Right ventricle myocardium (tissue), 1 donor: Measurements from ENCODE around the gene CLDN20.

DNA sequence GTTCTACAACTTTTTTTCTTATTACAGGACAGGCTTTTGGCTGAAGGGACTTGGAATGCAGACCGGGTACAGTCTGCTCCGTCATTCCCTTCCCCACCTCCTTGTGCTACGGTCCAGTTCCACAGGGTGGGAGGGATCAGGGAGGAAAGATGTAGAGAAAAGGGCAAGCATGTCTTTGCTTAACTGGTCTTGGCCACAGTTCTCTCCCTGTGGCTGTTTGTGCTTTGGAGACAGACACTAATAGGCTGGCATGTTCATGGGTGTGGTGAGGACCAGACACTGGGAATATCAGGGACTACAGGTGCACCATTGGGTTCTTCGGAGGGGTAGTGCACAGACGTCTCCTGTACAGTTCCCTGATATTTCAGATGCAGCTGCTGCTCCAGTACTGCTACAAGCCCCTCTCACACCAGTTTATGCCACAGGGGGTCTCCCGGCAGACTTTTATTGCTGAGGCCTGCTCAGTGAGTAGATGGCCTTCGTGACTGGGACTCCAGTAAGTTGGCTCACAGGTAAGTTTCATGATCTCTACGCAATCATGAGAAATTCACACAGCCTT, 12.3 kb upstream of the RGS17 start:
- PRO-cap, 2 experiments: no peak in any of the 2 experiments

DNA sequence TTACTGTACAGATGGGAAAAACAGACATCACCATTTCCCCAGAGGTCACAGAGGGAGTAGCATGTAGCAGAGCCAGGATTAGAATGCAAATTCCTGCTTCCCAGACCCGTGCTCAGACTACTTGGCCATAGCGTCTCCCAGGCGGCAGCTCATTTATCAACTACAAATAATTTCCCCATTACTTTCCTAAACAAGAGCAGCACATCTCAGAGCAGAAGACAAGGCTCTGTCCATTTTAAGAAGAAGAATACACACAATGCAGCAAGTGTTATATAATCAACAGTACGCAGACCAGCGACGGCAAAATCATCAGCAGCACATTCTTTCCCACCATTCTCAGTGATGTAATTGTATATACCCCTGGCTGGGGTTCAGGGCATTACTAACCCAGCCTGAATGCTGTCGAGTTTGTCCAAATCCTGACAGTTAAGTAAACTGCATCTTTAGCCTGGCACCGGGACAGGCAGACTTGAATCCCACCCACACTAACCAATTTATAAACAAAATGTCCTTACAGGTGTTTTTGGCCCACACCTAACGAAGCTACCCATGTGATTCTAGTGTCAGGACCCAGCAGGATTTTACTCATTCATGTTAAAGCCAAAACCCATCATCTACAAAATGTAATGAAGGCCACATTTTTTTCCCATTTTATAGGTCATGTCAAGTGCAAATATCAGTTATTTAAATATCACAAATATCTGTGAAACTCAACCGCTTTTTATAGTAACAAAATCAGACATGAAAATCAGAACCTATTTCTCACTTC, 61.8 kb downstream of the CNKSR3 start:
- PRO-cap, 2 experiments: no peak in any of the 2 experiments

- PRO-cap, 2 experiments: no peak in any of the 2 experiments
These were observed 96.0 kb downstream of the TIAM2 start for GRCh38 chr6:155091174-155091480.

DNA sequence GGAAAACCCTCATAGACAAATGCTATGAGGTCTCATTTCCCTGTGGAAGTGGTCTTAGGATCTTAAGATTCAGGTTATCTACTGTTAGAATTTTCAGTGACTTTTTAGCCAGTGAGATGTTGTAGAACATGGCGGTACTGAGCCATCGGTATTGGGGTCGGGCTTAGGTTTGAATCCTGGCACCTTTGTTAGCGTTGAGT, 118.7 kb upstream of the CLDN20 start:
- PRO-cap, 2 experiments: no peak in any of the 2 experiments

GRCh38 chr6:155221144-155221529, 42.7 kb upstream of the CLDN20 start:
- PRO-cap, 2 experiments: no peak in any of the 2 experiments

DNA sequence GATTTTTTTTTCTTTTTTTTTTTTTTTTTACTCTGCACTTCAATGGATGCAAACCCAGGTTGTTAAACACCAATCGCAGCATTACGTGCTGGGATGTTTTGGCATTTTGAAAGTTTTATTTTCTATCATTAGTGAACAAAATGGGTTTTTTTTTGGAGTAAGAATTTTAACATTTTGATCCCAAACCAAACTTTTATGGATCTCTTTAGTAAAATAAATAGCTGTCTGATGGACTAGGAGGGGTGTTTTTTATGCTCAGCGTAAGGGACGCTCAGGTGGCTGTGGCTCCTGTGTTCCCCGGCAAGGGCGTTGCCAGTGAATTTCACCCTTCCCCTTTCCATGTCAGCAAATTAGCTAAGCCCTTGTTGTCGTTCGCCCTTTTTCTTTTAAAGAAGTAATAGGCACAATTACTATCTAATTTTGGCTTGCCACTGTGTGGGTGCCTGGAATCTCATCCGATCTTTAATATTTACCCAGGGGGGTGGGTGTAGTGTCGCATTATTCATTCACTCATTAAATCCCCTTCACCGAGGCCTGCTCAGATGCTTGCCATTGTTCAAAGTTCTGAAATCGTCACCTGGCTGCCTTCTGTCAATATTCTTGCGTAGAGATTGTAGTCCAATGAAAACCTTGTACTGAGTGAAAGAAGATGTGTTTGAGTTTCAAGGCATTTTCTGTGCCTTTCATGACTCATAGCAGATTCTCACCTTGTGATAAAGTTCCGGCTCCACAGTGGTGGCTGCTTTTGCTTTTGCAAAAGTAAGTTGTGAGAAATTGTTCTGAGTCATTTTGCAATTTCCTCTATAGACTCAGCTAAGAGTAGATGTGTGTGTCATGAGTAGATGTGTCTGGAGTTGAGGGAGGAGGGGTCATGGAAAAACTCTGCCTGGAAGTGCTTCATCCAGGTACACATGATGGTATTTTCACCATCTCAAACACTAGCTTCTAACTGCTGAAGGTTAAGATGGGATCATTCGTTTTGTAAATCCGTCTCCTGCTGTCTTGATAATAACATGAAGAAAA, 40.0 kb upstream of the CLDN20 start:
- PRO-cap, 2 experiments: no peak in any of the 2 experiments

- PRO-cap, 2 experiments: no peak in any of the 2 experiments
These were observed 16.1 kb upstream of the CLDN20 start for GRCh38 chr6:155247620-155248300.

DNA sequence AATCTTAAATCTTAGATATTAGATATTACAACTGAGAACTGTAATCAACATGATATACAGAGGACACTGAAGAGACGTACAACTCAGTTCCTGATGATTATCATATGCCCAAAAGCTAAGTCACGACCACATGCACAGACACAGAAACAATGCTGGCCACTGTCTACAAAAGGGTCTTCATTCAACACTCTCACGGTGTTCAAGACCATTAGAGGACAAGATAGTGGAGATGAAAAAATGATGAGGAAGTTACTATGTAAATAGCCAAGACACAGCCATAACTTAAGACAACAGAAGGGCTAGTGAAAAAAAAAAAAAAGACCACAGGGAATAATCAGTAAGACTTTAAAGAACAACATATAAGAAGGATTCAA, at the start of gene CLDN20:
TSS of gene CLDN20 (plus strand) at position 373 of the 374 bp plus-strand sequence.
- PRO-cap, 2 experiments: no peak in any of the 2 experiments

- PRO-cap, 2 experiments: no peak in any of the 2 experiments
These were observed 49.6 kb upstream of the TFB1M start for GRCh38 chr6:155363885-155364223.

DNA sequence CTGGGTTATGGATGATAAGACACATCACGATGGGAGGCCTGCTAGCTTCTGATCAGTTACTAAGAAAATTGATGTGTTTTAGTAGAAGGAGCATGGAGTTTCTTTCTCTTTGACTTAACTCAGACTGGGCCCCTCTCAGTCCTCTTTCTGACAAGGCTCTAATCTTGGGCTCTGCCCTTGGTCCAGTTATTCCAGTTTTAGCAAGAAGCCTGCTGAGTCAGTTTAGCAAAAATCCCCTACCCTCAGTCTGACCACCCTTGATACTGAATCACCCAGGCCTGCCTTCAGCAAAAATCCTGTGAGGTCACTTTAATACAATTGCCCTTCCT, 326.6 kb upstream of the NOX3 start:
- PRO-cap, 2 experiments: no peak in any of the 2 experiments

DNA sequence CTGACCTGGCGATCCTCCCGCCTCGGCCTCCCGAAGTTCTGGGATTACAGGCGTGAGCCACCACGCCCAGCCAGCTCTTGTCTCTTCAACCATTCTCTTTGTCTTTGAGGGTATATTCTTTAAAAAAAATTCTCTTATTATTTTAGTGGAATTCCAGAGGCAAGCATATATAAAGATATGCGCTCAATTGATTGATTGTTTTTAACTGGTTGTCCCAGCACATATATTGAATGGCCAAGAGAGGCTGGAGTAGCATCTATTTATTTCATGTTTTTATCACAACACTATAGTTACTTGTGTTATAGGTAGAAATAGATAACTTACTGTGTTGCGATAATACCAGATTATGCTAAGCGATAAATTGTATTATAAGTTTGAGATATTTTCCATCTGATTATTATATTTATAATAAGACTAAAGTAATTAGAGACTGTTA, 379.3 kb upstream of the NOX3 start:
- PRO-cap, 2 experiments: no peak in any of the 2 experiments

DNA sequence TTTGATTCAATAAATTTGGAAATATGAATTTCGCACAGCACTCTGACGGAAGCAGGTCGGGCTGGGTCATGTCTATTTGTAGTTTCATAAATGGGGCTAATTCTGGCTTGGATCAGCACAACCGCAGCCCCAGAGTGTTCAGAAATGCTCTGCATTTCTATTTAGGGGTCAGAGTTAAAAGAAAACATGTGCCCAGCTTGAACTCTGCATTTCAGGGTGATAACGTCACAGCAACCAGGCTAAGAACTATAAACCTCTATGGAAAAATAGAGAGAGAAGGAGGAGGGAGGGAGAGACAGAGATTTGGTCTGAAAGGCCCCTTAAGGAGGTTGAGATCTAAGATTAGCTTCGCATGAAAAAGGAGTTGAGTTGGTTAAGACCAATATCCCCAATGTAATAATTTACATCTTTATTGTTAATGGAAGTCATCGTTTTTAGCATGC, 481.0 kb upstream of the NOX3 start:
- PRO-cap, 2 experiments: no peak in any of the 2 experiments

DNA sequence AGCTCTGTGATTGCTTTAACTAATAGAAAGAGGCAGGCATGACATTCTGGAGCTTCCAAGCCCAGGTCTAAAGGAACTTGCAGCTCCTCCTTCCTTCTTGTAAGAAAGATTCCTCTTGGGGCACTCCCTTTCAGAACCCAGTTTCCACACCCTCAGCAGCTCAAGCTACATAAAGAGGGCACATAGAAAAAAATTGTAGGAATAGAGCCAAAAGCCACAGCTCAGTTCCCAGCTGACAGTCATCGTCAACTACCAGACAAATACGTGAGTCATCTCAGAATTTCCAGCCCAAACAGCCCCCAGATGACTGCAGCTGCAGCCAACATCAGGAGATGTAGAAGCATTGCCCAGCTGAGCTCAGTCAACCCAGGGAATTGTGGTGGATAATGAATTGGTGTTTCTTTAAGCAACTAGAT, 349.8 kb upstream of the ARID1B start:
- PRO-cap, 2 experiments: no peak in any of the 2 experiments

GRCh38 chr6:156534511-156534968, 242.6 kb upstream of the ARID1B start:
- PRO-cap, 2 experiments: no peak in any of the 2 experiments

DNA sequence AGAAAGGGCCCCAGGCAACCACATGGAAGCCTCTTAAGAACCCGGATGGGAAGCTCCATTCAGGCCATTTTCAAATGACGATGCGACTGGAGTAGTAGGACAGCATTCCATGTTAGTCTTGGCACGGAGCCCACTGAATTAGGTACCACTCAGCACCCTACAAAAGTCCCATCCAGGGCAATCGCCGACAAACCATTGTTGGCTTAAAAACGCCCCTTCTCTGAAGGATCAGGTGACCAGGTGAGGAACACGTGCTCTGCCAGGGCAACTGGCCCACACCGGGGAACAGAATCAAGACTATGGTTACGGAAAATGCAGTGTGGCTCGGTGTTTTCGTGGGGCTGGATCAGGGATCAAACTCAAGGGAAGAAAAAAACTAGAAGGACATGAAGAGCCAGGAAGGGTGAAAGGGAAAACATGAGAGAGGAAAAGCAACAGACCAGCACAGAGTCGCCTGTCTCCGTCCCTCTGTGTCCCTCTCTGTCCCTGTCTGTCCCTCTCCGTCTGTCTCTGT, 177.8 kb upstream of the ARID1B start:
- PRO-cap, 2 experiments: no peak in any of the 2 experiments

- PRO-cap, 2 experiments: no peak in any of the 2 experiments
These were observed 73.5 kb upstream of the ARID1B start for GRCh38 chr6:156703650-156704130.

- PRO-cap, 2 experiments: no peak in any of the 2 experiments
These were observed 2.7 kb upstream of the ARID1B start for GRCh38 chr6:156774419-156775032.

- PRO-cap, 2 experiments: no peak in any of the 2 experiments
These were observed 33.1 kb downstream of the ARID1B start for GRCh38 chr6:156810131-156810843.

- PRO-cap, 2 experiments: no peak in any of the 2 experiments
These were observed 199.2 kb downstream of the ARID1B start for GRCh38 chr6:156976067-156977157.

GRCh38 chr6:157089191-157089665, 234.1 kb downstream of the TMEM242 start:
- PRO-cap, 2 experiments: no peak in any of the 2 experiments